Type B pancreatic cell (in vitro differentiated cells): ENCODE results near the genes SPATA31A1, ZNG1F, CNTNAP3B and SPATA31A3.

- PRO-cap = no peak
Measured at GRCh38 chr9:37904648-37905048, 721 bp upstream of the SLC25A51 start.

- PRO-cap = no peak
Measured at GRCh38 chr9:37908601-37908808, 4.6 kb upstream of the SLC25A51 start.

GRCh38 chr9:37913500-37914114 is 9.7 kb upstream of the SLC25A51 start:
- PRO-cap = no peak

DNA sequence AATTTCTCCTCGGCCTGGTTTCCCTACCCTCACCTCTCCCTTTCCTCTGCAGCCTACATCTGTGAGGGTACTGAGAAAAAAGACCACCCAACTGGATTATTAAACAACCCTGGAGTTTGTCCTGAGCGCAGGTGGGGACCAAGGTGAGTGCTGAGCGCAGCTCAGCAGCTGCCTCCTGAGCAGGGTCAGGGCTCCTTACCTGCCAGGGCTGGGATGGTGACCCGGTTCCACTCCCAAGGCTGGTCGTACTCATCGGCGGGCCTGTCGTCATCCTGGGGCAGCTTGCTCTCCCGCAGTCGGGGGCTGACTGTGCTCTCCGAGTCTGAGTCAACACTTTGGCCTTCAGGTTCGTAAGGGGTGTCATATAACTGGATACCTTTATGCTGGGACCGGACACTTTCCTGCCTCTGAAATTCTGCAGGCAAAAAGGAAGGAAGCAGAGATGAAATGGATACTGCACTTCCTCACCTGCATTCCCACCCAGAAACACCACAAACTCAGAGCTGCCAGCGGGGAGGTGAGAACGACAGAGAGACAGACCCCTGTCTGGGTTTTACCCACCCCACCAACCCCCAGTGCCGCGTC is 70.6 kb upstream of the SLC25A51 start:
- PRO-cap = no peak

GRCh38 chr9:38001121-38001969 is 67.7 kb downstream of the SHB start:
- PRO-cap = no peak

DNA sequence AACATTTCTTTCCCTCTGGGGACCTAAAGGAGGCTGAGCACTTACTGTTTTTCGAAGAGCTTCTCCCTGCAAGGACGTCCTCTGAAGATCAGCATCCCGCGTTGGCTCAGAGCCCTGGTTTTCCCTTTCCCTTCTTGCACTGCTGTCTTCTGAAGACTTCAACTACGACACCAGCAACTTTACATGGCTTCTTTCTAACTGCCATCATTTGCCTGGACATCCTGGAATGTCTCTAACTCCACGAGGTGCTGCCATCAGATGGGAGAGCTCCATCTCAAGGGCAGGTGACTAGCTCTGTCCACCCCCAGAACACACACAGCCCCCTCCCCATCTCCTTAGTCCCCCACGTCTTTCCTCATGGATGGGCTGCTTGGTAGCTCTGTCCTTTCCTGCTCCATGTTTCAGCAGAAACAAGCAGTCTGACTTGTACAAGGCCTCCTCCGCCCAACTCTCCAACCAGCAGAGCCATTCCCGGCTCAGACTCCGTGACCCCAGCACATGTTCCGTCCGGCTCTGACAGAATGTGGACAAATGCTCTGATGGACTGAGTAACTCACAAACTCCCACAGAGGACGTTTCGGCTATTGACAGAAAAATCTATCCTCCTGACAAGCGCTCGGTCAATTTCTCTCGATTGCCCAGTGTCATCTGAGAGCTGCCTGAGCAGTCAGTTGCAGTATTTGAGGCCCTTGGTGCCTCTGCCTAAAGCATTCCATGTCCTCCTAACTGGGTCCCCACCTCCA is 17.0 kb downstream of the SHB start:
- PRO-cap = no peak

GRCh38 chr9:38318880-38319547 is 73.5 kb upstream of the ALDH1B1 start:
- PRO-cap = no peak

DNA sequence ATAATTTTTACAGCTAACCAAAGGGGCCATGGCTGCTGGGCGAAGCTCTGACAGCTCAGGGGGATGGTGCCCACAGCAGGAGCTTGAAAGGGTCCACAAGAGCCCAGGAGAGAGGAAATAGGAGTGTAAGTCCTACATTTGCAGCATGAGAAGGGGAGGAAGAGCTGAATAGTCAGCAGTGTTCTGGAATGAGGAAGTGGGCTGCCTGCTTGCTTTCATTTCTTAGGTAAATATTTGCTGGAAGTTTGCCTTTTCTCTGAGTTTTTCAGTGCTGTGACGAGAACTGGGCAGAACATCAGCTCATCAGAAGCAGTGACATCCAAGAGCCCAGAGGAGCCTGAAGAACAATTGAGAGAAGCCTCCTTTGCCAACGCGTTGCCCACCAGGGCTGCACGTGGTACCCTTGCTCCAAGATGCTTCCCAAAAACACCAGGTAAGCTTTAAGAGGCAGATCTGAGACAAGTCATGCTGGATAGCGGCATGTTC is 13.2 kb upstream of the IGFBPL1 start:
- PRO-cap = no peak

- PRO-cap = no peak
Measured at GRCh38 chr9:39355356-39355885, at the start of gene SPATA31A1. SPATA31A1 (plus strand) TSS chr9:39355669.

- PRO-cap = no peak
Measured at GRCh38 chr9:41006580-41007615, 121.6 kb downstream of the FOXD4L6 start.

- PRO-cap = no peak
Measured at GRCh38 chr9:41189235-41189568, at the start of gene ZNG1F. ZNG1F (minus strand) TSS chr9:41189317.

DNA sequence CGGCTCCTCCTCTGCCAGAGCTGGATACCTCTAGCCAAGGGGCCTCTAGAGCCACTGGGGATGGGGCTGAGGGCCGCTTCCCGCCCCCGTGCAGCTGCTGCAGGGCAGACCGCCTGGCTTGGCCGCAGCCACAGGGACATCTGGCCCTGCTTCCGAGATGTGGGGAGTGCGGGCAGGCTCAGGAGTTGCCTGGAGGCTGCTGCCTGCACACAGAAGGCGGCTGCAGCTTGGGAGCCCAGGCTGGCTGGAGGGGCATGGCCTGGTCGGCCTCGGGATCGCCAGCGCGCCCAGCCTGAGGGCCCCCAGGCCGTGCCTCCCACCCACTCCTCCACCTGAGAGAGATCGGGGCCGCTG is 80.0 kb upstream of the ZNG1F start:
- PRO-cap = no peak

GRCh38 chr9:41358192-41358618 is 169.1 kb upstream of the ZNG1F start:
- PRO-cap = no peak

GRCh38 chr9:41652046-41652626 is 463.0 kb upstream of the ZNG1F start:
- PRO-cap = no peak

DNA sequence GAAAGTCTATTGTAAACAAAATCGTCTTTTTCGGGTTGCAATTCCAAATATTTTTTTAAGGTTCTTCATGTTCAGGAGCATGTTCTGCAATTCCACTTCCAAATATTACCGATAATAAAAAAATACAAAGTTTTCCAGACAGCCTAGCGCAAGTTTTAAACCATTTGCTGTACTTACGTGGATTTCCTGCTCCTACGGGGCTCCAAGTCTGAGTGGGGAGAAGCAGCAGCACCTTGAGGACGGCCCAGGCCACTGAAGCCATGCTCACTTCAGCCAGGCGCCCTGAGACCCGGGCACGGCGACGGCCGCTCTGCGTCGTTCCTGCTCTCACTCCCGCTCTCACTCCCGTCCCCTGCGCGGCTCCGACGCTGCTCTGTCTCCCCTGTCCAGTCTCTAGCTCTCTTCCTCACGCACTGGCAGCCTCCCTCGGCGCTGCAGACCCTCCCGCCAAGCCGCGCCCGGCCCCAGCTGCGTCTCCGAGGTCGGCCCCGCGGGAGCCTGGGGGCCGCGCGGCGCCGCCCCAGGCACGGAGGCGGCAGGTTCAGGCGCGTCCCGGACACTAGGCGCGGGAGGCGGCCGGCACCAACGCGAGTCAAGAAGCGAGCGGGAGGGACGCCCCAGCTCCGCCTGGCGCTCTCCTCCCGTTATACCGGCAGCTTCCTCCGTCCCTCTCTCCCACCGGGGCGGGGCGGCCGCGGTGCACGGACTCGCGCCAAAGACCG is at the start of gene CNTNAP3B:
Gene CNTNAP3B (minus strand): TSS at position 594 of the 722 bp plus-strand sequence.
- PRO-cap = no peak

GRCh38 chr9:62532773-62533109 is 1342.9 kb downstream of the SPATA31A7 start:
- PRO-cap = no peak

GRCh38 chr9:63708072-63708442 is 1577.0 kb downstream of the FOXD4L5 start:
- PRO-cap = no peak

DNA sequence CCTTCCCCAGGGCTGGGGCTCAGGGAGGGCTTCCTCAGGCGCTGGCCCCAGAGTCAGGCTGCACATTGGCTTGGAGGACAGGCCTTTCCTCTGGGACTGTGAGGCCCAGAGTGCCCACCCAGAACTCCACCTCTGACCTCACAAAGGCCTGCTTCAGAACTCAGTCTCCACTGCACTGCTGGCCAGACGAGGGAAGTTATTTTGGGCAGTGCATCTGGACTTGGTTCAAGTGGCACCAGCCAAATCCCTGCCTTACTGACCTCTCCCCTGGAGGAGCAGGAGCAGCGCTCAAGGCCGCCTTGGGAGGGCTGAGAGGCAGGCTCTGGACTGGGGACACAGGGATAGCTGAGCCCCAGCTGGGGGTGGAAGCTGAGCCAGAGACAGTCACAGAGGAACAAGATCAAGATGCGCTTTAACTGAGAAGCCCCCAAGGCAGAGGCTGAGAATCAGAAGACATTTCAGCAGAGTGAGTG is 140.3 kb downstream of the FOXD4L4 start:
- PRO-cap = no peak

GRCh38 chr9:66992383-66992714 is at the start of gene SPATA31A3:
SPATA31A3 (minus strand) TSS chr9:66992550.
- PRO-cap = no peak

DNA sequence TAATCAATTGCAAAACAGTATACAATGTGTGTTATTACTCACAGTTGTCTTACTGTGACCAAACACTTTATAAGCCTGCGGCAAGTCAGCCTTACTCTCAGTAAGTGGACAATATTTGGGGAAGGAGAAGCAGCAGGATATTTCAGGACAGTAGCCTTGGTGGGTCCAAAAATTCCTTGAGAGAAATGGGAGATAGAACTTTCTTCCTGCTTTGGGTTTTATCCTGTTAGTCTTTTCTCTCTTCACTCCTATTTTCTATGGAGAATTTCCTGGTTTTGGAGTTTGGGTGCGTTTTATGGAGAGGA is 824 bp upstream of the PGM5 start:
- PRO-cap = no peak